Ureter (tissue), 1 donor: ENCODE results near the gene FBXO7.

GRCh38 chr22:31754231-31755221, 707 bp downstream of the DEPDC5 start:
- PRO-cap, result no peak

GRCh38 chr22:31841433-31841929, 87.7 kb downstream of the DEPDC5 start:
- PRO-cap, result no peak

GRCh38 chr22:31944846-31945725, 751 bp downstream of the YWHAH start:
- PRO-cap, result bidirectional peak, plus-strand start at chr22:31944994, minus-strand start at chr22:31944930

DNA sequence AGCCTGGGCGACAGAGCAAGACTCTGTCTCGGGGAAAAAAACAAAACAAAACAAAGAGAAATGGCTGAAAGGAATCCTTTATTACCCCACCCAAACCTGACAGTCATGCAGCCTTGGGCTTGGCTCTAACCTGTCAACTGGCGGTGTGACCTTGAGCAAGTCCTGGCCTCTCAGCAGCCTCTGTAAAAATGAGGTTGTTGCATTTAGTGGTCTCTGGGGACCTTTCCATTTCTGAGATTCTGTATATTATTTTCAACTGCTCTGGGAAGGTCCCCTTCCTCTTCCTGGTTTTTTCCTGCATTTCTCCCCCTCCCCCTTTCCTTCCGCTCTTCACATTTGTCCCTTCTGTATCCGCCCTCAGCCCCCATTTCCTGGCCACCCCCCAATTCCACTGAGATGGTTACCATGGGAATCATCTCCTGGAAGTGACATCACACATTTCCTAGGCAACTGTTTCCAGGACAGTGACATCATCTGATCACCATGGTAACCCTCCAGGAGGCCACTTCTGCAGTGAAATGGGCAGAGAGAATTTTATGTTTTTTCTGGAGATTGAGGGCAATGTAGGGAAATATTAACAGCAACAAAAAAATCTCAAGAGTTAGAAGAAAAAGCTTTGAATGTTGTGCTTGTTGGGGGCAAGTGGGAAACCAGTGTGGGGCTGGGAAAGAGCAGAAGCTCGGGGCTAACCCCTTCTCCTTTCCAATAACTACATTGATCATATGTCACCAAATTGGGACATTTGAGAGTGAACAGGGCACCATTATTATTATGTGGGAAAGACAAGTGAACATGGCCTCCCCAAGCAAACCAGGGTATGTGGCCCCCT, 19.6 kb downstream of the YWHAH start:
- PRO-cap, result no peak

GRCh38 chr22:32410098-32410409, 2.0 kb downstream of the RTCB start:
- PRO-cap, result no peak

DNA sequence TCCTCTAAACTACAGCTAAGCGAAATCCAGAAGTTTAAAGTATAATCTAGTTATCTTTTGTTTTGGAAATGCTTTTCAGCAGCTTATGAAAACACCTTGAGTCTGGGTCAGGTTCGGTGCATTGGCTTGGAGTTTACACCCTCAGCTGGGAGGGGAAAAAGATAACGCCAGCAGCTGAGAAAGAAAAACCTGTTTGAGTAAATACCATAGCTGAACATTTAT, 252 bp upstream of the RTCB start:
- PRO-cap, result no peak

DNA sequence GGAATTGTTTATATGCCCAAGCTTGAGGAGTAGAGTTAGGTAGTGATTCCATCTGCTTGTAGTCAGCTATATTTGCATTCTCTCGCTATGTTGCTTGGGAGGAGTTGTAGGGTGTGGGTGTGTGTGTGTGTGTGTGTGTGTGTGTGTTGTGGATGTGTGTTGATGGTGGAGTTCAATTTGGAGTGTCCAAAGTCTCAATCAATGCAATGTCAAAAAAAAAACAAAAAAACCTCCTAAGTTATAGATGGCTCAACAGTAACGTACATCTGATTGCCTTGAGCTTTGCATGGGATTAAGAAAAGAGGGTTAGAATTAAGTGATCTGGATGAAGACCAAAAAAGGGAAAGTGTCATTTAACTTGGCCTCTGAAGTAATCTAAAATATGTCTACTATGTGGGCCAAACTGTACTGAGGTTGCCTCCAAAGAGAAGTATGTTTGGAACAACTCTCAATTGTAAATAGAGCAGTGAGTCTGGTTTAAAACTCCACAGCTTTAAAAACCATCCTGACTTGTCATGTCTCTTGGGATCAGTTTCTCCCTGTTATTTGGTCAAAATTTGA, 11.5 kb upstream of the RTCB start:
- PRO-cap, result no peak

DNA sequence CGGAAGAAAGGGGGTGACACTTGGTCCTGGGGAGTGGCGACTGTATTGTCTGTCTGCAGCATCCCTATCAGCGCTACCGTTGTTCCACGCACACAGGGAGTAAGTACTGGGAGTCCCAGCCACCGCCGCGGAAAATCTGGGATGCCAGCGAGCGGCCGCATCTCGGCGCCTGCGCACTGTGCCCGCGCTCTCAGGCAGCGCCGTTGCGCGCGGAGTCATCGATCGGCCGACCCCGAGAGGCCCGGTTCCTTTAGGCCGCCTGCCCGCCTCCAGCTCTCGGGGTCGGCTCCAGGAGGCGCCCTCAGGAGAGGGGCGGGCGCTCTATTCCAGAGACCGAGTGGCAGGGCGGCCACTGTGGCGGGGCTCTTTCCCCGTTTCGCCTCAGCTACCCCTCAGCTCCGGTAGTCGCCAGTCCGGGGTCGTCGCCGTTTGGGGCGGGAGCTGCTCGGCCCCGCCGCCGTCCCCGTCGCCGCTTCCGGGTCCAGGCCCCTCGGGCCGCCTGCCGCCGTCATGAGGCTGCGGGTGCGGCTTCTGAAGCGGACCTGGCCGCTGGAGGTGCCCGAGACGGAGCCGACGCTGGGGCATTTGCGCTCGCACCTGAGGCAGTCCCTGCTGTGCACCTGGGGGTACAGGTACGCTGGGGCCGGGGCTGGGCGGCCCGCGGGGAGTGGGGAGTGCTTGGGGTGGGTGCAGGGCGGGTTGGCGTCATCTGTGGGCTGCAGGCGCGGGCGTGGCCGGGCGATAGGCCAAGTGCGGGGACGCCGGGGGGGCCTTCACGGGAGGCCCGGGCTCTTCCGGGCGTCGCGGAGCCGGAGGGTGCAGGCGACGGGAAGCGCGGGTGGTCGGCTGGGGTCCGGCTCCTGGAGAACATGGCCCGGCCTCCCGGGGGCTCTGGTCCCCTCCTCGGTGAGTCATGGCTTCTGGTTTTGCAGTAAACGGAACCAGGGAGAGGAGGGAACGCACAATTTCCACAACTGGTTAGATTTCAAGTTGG, at the start of gene FBXO7:
FBXO7 (plus strand) TSS at position 319 of the 994 bp plus-strand sequence.
- PRO-cap, result bidirectional peak, plus-strand start at position 304 of the sequence, minus-strand start at position 138 of the sequence; bidirectional peak, plus-strand start at position 484 of the sequence, minus-strand start at position 483 of the sequence; bidirectional peak, plus-strand start at position 749 of the sequence, minus-strand start at position 885 of the sequence

- PRO-cap, result no peak
These were observed 152.4 kb downstream of the FBXO7 start for GRCh38 chr22:32626949-32627488.

- PRO-cap, result no peak
These were observed 152.0 kb upstream of the TIMP3 start for GRCh38 chr22:32649312-32650073.

DNA sequence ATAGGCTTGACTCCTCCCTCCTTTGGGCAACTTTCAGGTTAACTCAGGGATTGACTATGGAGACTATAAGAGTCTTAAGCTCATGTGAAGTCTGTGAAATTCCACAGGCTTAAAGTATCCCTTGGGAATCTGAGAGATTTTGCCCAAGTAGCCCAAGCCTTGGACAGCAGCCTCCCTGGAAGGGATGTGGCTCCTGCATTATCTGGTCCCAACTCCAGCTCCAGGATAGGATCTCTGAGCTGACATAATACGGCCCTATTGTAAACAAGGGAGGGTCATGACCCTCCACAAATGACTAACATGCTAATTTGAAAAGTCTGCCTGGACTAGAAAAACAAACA, 101.4 kb upstream of the TIMP3 start:
- PRO-cap, result no peak

DNA sequence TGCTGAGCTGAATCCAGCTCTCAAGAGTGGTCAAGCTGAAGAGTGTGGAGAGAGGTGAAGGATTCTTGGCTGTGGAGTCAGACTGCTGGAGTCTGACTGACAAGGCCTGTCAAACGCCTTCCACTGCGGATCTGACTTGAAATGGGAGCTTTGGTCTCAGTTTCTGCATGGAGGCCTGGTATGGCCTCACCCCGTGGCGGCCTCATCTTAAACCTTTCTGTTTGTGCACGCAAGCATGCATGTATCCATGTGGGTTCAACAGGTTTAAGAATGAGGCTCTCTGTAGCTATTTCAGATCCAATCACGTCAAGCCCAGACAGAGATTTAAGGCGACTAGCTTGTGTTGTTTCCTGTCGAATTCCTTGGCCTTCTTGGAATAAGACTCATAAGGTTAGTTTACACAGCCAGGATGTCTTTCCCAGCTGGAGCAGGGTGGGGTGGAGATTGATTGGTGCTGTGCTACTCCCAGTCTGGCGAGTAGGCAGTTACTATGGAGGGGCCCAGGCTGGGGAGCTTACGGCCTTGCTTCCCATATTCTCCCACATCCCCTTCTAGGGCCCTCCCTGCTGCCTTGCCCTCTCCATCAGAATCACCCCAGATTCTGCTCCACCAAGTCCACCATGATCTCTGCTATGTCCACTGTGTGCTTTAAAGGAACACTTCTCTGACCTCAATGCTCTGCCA, 83.7 kb upstream of the TIMP3 start:
- PRO-cap, result no peak

- PRO-cap, result no peak
These were observed 6.6 kb downstream of the TIMP3 start for GRCh38 chr22:32808118-32808564.

DNA sequence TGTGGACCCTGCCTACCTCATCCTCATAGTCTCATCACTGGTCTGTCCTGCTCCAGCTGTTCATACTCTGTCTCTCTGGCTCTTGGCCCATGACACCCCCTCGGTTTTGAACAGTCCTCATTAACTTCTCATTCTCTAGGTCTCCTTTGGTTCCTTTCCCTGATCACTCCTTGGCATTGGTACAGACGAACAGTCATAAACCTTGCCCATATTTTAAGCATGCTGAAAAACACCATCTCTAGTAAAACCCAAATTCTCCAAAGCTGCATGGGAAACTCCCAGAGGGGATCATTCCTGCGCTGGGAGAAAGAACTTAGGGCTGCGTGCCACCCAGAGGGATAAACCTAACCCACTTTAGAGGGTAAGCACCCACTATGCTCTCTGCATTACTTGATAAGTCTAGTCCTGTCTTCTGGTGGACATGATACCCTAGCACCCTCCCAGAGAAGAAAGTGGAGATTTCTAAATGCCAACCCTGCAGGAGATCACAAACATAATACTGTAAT, 7.1 kb downstream of the TIMP3 start:
- PRO-cap, result no peak

GRCh38 chr22:33299395-33299970, 241.3 kb upstream of the SYN3 start:
- PRO-cap, result no peak

GRCh38 chr22:33302635-33303111, 244.5 kb upstream of the SYN3 start:
- PRO-cap, result no peak

GRCh38 chr22:33393429-33393833, 335.2 kb upstream of the SYN3 start:
- PRO-cap, result no peak

- PRO-cap, result no peak
These were observed 195.6 kb downstream of the LARGE1 start for GRCh38 chr22:33724633-33725106.

GRCh38 chr22:33919046-33919901, 1.0 kb downstream of the LARGE1 start:
- PRO-cap, result no peak

GRCh38 chr22:33920960-33921127, 568 bp upstream of the LARGE1 start:
- PRO-cap, result bidirectional peak, plus-strand start at chr22:33921248, minus-strand start at chr22:33920993